Placental pericyte (primary cell): ENCODE measurements around a stretch of chr12.

GRCh38 chr12:94511426-94511825, 51.8 kb upstream of the CEP83 start:
- CAGE, long polyA plus RNA: no peak

GRCh38 chr12:94643647-94643927, 6.8 kb downstream of the TMCC3 start:
- CAGE, long polyA plus RNA: no peak

GRCh38 chr12:94643928-94645026, 6.1 kb downstream of the TMCC3 start:
- CAGE, long polyA plus RNA: no peak

- CAGE, long polyA plus RNA: no peak
Measured at GRCh38 chr12:94872615-94873275, 130.8 kb downstream of the NDUFA12 start.

DNA sequence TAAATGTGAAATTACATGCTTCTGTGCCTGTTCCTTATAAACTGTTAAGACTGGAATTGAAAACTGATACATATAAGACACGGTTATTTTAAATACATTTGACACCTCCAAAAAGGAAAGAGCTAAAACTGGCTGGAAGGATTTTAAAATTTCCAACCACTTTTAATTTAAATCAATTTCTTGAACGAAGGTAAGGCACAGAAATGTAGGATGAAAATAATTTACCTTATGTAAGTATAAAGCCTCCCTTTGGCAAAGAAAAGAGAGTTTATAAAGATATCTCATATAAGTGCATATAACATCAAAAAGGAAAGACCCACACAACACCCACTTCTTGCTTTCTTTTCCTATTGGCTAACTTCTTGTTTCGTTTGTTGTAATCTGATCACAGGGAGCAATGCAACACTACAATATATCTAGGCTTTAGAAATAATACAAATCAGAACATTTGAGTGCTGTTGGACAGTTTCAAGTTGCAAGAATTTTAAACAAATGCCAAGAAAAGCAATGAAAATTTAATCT, 1.4 kb downstream of the FGD6 start:
- CAGE, long polyA plus RNA: no peak

DNA sequence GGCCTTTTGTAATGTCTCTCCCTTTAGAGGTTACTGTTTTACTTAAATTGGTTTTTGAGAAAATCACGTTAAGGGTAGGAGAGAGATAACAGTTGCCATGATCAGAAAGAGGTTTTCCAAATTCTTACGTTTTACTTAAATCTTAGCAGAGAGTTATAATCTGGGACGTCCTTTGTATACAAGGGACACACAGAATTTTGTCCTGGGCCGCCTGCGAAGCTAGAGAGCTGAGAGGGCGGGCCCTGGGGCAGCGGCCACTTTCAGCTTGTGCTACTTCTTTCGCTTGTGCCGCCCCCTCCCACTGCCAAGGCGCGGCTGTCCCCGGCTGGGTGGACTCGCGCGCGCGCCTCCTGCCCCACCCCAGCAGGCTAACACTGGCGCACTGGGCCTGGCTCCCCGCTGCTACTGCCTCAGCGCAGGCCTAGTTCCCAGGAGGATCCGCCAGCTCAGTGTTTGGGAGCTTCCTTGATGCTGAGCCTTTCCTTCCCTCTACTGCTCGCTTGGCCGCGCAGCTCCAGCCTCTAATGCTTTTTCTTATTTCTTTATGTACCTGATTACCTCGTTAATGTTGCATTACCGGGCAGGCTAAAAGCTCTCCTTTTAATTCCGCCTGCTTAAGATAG, 27.5 kb upstream of the METAP2 start:
- CAGE, long polyA plus RNA: no peak

GRCh38 chr12:95634832-95635352, 83.6 kb upstream of the USP44 start:
- CAGE, long polyA plus RNA: no peak

GRCh38 chr12:95653751-95654546, 102.7 kb upstream of the USP44 start:
- CAGE, long polyA plus RNA: no peak

DNA sequence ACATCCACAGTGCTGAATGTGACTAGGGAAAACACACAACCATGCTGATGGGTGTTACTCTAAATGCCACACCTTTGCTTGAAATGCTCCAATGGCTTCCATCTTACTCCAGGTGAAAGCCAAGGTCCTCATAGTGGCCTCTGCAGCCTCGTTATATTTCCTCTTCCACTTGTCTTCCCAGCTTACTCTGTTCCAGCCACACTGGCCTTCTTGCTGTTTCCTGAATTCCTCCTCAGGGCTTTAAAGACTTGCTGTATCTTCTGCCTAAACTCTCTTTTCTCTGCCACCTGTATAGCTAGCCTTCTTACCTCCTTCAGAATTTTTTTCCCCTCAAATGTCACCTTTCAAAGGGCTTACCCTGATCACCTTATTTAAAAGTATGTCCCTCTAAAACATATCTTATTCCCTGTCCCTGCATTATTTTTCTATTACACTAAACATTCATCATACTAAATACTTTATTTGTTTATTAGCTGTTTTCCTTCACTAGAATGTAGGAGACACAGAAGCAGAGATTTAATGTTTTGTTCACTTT, 110.8 kb downstream of the NTN4 start:
- CAGE, long polyA plus RNA: no peak

DNA sequence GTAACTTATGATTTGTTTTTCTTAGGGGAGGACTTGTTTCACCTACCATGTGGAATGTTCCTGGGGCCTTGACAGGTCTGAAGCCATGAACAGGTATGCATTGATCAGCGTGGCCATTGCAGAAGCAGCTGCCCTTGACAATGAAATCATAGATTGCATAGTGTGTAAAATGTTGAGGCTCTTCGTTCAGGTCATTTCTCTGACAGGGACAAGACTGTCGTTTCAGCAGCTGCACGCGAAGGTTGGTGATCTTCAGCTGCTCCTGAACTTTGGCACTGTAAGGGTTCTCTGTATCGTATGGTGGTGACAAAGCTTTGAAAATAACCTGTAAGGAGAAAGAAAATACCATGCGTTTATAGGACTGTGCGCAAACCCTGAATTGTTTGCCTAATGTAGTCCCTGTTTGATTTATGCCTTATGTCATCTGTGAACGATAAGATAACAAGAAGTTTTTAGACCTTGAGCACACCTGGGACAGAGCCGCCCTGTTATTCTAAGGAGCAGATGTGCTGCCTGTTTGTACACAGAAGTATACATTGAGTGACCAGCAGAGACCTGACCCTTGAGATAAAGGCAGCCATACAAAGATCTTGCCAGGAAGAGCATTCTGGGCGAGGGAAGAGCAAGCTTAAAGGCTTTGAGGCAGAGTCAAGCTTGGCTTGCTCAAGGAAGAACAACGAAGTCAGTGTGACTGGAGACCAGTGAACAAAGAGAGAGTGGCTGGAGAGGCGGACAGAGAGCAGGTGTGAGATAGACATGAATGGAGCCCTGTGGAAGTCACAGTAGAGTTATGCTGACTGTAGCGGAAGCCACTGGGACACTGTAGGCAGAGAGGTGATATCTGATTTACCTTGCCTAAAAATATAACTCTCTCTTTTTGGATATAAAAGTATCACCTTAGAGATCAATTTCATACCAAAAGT, 52.5 kb downstream of the NTN4 start:
- CAGE, long polyA plus RNA: no peak

DNA sequence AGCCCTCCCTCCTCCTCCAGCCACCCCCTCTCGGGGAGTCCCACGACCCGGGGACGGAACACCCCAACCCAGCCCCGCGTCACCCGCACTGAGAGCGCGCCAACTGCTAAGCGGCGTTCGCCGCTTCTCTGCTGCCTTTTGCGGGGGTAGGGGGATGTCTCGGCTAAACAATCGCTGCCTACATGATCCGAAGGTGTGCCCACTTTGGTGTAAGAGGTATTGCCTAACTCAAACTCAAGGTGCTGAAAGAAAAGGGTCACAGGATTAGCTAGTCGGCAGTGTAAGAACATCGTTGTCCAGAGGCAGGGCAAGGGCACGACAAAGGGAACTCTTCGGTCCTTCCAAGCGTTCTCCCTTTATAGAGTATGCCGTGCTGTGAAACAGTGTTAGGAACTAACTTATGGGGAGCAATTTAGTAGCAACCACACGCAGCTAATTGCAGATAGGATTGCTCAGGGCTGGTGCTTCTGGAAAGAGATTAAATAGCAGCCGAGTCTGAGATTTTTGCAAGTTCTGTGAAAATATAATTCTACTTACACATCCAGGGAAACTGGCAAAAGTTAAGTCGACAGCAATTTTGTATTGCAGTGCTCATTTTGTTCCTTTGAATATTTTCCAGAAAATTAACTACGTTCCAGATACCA, 790 bp upstream of the NTN4 start:
- CAGE, long polyA plus RNA: no peak

DNA sequence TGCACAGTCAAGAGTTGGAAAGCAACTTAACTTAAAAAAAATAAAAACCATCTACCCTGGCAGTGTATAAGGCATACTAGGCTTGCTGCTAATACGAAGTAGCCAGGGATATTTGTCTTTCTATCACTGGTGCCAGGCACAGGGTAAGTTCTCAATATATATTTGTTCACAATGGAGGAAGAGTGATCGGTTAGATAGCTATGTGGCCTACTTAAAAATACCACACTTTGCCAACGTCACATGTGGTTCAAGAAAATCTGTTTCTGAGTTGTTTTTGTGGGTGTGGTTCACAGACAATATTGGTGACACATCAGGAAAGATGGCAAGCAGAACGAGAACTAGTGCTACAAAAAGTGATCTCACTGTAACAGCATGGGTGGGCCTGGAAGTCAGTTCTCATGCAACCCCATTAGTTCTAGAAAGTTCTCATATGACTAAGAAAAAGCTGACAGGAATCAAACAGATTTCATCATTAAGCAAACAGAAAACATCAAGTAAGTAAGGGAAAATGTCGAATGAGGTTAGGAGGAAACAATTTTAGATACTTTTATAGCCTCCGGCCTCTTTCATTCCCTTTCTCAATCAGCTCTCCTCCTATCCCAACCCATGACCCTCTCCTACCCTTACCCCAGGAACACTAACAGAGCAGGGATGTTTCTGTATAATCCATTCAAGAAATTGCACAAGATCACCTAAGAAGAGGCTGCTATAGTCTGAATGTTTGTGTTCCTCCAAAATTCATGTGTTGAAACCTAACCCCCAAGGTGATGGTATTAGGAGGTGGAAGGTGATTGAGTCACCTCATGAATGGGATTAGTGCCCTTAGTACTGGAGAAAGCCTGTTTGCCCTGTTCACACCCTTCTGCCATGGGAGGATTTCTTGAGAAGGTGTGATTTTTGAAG, 15.4 kb upstream of the NTN4 start:
- CAGE, long polyA plus RNA: no peak

GRCh38 chr12:95944381-95944645, 1.2 kb downstream of the AMDHD1 start:
- CAGE, long polyA plus RNA: no peak

DNA sequence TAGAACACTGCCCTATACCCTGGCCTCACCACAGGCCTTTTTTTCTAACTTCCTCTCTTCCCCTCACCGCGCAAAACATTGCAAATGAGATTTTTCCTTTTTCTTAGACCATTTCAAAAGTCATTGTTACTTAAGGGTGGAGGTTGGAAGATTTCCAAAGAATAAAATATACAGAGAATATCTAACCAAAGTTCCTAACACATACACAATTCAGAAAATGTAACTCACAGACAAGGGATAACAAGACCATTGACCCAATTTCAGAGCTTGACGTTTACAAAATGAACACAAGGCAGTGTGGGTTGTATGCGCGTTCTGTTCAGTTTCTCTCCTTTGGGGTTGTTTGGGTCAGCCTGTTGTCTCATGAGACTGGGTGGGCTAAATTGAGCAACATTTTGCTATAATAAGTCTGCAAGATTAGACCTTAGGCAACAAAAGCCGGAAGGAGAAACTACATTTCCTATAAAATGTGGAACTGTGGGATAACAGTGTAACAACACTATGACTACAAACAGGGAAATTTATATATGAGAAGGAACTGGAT, 18.8 kb upstream of the LTA4H start:
- CAGE, long polyA plus RNA: no peak

DNA sequence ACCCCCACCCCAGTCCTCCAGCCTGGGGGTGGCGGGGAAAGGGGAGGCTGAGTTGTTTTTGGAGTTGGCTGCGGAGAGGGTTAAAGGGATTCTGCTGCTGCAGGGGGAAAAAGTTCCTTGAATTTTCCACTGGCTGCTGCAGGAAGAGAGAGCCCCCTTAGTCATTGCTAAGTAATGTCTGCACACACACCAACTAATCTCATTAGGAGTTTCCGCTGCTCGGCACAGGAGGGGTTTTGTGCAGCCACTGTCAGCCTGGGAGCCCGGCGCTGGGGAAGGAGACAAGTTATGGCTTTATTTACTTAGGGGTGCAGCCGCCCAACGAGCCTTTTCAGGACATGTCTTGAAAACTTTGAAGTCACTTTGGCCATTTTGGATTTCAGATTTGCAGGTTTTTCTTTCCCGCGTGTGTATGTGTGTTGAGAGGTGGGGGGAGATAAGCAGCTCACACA, 1.8 kb downstream of the ELK3 start:
- CAGE, long polyA plus RNA: no peak

- CAGE, long polyA plus RNA: no peak
Measured at GRCh38 chr12:96233048-96233749, 39.0 kb downstream of the ELK3 start.

- CAGE, long polyA plus RNA: no peak
Measured at GRCh38 chr12:96248456-96248855, 54.3 kb downstream of the ELK3 start.

GRCh38 chr12:96249120-96249757, 55.1 kb downstream of the ELK3 start:
- CAGE, long polyA plus RNA: no peak

DNA sequence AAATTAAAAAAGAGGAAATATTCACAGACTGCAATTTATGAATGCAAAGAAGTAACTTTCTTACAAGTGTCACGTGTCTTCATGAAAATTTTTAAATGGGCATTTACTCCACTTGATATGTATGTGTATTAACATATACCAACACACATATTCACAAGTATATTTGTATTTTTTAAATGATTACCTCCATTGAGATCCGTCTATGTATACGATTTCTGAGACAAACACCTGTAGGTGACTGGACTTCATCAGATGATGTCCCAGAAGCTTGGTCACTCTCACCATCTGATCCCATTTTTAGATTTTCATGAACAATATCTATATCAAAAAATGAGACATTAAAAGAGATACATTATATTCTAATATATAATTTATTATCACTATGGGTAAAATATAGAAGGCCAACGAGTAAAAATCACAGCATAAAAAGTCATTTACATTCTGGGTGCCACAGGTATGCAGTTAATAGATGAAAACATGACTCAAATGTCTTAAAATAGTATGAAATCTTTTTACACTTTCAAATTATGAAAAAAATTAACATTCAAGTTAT, 87.0 kb downstream of the CDK17 start:
- CAGE, long polyA plus RNA: no peak

DNA sequence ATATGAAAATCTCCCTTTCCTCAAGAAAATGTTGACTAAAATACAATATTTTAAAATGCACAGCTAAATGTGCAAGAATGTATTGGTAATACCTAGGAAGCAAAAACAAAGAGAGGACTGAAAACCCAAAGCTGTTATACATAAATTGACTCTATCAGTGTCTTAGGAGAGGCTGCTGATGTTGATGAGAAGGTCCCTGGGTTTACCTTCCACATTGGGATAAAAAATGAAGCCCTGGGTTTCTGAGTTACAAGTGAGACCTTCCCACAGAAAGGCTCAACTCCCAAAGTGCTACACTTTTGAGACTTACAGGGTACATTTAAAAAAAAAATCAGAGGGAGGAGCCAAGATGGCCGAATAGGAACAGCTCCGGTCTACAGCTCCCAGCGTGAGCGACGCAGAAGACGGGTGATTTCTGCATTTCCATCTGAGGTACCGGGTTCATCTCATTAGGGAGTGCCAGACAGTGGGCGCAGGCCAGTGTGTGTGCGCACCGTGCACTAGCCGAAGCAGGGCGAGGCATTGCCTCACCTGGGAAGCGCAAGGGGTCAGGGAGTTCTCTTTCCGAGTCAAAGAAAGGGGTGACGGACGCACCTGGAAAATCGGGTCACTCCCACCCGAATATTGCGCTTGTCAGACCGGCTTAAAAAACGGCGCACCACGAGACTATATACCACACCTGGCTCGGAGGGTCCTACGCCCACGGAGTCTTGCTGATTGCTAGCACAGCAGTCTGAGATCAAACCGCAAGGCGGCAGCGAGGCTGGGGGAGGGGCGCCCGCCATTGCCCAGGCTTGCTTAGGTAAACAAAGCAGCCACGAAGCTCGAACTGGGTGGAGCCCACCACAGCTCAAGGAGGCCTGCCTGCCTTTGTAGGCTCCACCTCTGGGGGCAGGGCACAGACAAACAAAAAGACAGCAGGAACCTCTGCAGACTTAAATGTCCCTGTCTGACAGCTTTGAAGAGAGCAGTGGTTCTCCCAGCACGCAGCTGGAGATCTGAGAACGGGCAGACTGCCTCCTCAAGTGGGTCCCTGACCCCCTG, 84.3 kb downstream of the CDK17 start:
- CAGE, long polyA plus RNA: no peak